Cardiac ventricle fibroblast (primary cell): ENCODE measurements around the genes PTPN1 and RIPOR3.

- RAMPAGE, long total RNA: no peak
Observed at GRCh38 chr20:49913302-49914162, 1.8 kb downstream of the SPATA2 start.

DNA sequence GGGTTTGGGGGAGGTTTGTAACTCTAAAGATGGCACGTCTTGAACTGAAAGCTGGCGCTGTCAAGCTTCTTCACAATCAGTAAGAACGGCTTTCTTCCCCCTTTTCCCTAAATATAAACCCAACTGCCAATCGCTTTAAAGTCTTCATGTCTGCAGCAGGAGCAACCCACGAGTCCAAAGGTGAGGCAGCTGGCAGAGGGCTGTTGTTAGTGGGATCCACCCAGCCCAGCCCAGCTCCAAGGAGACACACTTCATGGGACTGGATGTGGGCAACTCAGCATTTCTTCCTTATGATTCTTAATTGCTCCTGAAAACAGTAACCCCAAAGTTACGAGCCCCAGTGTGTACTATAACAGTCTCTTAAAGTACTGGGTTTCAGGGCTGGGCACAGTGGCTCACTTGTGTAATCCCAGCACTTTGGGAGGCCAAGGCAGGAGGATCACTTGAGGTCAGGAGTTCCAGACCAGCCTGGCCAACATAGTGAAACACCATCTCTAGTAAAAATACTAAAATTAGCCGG is 8.2 kb upstream of the SPATA2 start:
- RAMPAGE, long total RNA: no peak

DNA sequence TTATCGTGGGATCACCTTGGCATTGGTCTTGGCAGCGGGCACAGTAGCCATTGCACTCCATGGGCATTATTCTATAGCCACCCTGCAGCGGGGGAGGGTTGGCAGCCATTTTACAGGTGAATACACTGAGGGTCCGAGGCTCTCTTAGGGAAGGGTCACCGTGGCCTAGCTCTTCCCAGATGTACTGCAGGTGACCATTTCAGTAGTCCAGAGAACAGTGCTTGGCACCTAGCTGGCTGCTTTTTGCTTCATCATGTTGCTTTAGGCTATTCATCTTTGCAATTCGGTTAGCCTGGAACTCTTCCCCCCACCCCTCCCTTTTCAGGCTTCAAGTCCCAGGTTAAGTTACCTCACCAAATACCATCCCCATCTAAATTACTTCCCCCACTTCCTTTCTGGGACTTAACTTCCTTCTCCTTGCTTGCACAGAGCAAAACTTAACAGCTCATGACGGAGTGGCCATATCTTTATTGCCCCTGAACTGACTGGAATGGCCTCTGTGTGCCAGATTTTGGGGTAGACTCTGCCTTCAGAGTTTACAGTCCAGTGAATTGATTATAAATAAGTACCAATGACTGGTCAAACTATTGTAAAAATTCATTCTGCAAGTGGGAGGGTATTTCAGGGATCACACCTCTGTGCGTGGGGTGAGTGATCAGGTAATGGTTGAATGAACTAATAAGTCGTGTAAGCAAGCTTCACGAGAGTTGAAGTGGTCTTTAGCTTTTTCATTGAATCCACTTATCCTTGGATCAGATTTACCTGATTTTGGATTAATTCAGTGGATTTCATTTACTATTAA is 1.4 kb downstream of the RNF114 start:
- RAMPAGE, long total RNA: no peak

GRCh38 chr20:49987660-49988451 is 5.1 kb downstream of the SNAI1 start:
- RAMPAGE, long total RNA: no peak

DNA sequence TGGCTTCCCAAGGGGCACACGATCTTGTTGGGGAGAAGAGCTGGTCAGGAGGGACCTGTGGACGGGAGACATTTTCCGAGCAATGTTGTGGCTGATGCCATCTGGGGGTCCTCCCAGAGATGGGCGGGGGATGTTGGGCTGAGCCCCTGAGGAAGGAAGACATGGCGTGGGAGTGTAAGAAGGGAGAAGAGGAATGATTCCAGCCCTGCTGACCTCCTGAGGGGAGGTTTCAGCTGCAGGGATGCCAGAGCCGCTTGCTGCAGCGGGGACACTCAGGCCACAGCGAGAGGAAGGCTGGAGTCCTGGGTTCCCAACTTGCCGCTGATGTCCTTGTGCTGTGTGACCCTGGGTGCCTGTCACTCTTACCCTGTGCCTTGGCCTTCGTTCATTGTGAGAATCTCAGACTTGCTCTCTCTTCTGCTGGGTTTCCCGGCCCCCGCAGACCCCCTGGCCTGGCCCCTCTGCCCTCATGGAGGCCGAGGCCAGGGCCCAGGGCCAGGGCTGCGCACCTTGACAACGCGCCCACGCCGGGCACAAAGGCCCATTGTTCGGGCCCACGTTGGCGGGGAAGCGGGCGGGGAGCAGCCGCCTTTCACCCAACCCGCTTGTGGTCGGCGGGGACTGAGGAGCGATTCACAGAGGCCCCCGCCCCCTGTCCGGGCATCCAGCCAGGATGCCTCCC is 52.2 kb downstream of the CEBPB start:
- RAMPAGE, long total RNA: no peak

DNA sequence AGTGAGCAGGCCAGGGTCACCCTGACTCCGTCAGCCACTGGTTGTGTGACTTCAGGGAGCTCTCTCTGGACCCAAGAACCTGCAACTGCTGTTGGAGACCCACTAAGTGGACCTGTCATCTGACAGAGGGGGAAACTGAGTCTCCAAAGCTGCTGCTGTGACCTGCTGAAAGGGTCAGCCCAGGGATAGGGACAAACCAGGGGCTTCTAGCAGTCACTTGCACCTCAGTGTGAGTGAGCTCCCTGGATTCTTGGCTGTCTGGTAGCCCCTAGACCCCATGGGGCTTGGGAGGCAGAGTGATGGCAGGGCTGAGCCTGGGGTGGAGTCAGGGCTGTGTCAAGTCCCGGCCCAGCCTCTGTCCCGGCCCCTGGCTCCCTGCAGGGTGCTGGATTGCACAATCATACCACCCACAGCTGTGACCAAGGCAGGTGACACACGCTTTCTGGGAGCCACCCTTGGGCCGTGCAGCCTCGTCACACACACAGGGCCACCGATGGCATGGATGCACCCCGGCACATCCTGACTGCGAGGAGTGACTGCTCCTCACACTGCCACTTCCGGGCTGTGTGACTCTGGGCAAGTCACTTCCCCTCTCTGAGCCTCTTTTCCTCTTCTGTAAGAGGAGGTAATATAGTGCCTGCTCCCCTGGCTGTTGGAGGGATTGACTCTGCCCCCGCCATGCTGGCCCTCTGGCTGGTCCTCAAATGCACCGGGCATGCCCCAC is 93.2 kb downstream of the CEBPB start:
- RAMPAGE, long total RNA: no peak

DNA sequence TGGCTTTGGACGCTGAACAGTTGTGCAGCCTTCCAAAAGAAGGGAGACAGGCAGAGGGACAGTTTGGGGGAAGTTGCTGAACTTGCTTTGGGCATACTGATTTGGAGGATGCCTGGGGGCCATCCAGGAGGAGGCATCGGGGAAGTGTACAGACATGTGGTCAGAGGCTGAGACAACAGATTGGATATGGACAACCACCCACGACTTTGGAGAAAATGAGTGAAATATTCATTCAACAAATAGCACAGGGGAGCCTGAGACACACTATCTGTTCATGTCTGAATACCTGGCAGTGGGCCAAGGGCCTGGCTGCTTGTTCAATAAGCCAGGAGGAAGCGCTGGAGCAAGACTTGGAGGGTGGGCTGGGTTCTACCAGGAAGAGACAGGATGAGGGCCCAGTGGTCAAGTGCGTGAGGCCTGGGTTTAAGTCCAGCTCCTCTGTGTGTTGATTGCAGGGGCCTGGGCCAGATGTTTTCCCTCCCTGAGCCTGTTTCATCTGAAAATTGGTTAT is 113.3 kb downstream of the CEBPB start:
- RAMPAGE, long total RNA: no peak

DNA sequence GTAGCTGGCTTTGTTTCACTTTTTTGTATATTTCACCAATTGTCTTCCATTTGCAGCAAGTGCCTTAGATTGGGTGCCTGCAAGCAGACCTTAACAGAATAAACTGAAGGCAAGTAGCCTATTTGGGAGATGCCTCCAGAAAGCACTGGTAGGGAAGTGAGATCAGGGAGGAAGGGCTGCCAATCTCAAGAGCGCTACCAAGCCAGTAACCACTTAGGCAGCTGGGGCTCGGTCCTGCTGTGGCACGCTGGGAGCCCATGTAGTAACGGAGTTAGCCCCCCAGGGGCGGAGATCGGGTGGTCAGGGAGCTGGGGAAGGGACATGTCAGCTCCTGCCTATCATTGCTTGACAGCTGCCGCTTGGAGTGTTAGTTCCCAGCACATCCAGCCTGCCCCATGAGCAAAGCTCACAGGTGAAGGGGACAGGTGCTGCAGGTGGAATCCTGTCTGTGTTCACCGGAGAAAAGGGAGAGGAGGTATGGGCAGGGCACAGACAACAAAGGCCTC is 127.0 kb downstream of the CEBPB start:
- RAMPAGE, long total RNA: no peak

GRCh38 chr20:50368684-50369308 is 141.4 kb upstream of the PTPN1 start:
- RAMPAGE, long total RNA: no peak

DNA sequence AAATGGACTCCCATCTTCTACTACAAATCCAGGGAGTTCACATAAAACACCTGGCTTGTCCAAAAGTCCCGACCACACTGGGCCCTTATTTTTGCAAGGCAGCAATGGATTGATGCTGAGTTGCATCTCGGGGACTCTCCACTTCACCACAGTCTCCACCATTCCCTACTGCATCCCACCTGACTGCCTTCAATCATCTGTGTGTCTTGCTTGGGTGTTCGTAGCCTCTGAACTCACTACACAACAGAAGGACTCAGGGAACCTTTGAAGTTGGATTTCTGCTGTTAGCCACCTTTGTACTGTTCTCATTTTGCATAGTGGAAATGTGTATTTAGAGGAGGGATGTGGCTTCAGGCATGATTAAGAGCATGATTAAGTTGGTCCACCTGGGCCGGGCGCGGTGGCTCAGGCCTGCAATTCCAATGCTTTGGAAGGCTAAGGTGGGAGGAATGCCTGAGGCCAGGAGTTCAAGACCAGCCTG is 121.5 kb upstream of the PTPN1 start:
- RAMPAGE, long total RNA: no peak

DNA sequence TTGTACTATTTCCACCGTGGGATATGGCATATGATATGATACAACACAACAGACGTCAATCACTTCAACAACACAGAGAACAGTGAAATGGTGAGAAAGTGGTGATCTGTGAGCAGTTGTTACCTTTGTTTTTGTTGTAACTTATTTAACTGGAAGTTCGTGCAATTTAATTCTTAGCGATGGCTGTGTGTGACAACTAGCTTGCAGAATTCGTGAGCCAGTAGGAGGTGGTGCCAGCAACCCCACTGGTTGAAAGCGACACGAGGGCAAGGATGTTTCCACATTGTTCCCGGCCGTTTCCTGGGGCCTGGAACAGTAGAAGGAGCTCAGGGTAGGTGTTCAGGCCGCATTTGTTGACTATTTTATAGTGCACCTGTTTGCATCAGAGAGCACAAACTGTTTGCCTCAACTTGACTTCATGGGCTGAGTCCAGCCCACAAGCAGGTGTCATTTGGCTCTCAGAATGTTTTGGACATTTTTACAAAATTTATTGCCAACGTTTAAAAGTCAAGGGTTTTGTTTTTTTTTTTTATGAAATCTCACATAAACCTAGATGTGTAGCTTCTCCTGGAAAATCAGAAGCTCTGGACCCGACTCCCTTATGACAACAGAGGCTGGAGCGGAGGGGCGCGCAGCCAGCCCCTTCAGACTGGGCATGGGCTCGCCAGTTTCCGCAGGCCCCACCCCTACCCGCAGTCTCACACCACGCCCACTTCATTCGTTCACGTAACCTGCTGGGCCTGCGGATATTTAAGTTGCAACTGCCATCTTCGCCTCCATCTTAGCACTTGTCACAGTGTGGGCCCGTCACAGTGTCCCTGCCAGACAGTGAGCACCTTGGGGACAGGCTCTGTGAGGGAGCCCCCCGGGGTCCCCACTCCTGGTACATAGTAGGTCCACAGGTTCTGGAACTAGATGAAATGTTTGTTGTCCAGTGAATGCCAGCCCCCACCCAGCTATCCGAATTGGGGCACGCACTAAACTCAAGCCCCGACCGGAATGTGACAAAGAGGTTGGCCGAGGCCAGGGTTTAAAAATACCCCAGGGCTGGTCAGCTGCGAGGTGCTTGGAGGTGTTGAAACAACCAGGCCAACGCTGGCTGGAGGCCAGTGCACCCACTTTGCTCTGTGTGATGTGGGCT is 111.8 kb upstream of the PTPN1 start:
- RAMPAGE, long total RNA: no peak

GRCh38 chr20:50470369-50470843 is 39.8 kb upstream of the PTPN1 start:
- RAMPAGE, long total RNA: no peak

DNA sequence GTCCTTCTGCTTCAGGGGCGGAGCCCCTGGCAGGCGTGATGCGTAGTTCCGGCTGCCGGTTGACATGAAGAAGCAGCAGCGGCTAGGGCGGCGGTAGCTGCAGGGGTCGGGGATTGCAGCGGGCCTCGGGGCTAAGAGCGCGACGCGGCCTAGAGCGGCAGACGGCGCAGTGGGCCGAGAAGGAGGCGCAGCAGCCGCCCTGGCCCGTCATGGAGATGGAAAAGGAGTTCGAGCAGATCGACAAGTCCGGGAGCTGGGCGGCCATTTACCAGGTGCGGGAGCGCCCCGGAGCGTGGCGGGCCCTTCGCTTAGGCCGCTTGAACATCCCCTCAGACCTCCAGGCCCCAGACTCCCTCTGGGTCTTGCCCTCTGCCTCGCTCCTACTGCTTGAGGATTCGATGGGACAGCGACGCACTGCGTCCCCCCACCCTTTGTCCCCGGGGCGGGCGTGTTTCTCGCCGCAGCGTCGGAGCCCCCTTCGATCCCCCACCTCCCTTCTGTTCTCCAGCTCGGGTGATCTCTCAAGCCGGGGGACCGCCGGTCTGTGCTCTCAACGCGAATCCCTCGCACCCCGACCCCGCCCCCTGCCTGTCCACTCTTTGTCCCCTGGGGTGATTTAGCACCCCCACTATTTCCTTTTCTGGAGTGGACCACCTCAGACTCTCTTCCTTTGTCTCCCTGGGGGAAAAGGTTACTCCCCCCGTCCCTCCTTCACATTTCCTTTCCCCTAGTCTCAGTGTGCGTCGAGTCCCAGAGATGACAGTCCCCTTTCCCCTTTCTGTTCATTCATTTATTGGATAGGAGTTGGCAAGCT is at the start of gene PTPN1:
PTPN1 (plus strand) TSS at position 65 of the 814 bp plus-strand sequence.
- RAMPAGE, long total RNA: no peak

- RAMPAGE, long total RNA: no peak
Observed at GRCh38 chr20:50520540-50521281, 10.5 kb downstream of the PTPN1 start.

DNA sequence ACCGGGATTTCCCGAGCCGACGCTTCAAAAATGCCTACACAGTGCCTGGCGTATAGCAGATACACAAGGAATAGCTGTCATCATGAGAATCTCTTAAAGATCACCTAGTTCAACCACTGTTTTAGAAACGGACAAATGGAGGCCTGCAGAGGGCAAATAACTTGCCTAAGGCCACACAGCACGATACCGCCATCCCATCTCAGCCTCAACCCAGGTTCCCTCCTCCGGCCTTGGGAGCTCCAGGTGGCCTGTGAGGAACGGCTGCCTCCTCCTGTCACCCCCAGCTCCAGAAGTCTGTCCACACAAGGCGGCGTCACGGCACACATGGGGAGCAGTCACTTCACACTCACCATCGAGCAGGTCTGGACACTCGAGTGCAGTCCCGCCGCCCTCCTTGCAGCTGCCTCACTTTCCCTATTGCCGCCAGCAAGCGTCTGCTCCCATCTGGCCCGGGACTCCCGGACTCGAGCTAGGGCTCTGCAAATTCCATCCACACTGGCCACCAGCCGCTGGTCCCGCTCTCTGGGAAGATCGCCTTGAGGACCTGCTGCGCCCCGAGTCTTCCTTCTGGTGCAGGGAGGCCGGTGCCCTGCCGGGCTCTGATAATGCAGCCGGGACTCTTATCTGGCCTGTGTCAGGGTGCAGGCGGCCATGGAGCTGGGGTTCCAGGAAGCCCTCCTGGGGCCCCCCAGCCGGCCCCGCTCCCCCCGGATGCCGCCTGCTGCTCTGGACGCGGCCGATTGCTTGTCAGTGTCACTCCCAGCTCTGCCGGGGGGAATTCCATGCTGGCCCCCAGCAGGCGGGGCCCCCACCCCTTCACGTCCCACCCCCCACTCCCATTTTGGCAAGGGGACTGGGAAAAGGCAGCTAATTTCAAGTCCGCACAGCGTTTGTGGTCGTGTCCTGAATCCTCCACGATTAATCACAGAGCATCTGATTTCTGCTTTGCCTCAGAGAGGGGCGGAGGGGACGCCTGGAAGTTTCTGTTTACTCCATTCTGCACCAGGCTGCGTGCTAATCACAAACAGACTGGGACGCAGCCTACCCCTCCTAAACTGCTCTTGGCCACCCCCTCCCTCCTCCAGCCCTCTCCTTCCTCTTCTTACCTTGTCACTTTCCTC is at the start of gene RIPOR3:
RIPOR3 (minus strand) TSS at position 767 of the 1,121 bp plus-strand sequence.
- RAMPAGE, long total RNA: no peak

DNA sequence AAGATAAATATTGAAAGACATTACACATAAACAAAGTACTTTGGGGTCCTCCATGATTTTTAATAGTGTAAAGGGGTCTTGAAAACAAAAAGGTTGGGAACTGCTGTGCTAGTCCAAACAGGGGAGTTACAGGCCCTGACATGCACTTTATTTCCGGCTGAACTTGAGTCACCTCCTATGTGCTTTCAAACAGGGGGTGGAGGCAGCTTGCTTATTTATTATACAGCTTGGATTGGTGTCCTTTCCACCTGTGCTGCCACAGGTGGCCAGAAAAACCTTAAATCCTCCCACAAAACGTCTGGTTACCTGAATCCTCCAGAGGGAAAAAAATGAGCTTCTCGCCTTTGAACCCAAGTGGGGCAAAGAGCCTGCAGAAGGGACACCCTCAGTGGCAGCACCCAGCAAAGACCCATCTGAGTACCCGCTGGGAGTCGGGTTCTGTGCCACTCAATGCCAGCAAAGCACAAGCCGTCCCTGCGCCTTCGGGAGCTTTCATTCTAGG is 1.7 kb upstream of the PARD6B start:
- RAMPAGE, long total RNA: no peak

DNA sequence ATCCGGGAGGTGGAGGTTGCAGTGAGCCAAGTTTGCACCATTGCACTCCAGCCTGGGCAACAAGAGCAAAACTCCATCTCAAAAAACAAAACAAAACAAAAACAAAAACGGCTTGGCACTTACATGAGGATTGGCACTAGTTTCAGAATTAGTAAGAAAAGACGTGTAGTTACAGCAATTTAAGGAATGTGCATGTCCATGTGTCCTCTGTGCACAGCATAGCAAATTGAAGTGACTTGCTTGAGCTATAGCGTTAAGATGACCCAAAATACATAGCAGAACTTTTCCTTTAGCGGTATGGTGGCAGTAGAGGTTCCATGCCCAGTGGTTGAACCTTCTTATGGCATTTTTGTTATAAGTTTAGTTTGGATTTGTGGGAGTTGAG is 2.0 kb downstream of the PARD6B start:
- RAMPAGE, long total RNA: no peak

- RAMPAGE, long total RNA: no peak
Observed at GRCh38 chr20:50737269-50737920, 6.0 kb downstream of the PARD6B start.

DNA sequence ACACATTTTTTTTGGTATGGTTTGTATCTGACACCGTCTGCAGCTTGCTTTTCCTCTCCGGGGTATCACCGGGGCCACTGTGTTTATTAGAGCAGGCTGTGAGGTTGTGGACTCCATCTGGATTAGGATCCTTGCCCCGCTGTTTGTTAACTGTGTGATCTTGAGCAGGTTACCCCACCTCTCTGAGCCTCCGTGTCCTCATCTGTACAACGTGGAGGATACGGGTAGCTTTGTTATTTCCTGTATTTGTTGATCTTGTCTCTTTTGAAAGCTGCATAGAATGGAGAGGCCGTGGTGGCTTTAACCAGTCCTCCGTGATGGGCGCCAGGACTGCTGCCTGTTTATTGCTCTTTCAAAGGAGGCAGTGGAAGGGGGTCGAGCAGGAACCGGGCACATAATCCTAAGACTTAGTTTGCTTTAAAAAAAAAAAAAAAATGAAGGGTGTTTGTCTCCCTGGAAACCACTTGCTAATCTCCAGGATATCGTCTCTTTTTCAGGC is 22.9 kb downstream of the BCAS4 start:
- RAMPAGE, long total RNA: no peak

- RAMPAGE, long total RNA: no peak
Observed at GRCh38 chr20:50821190-50821670, 26.4 kb downstream of the BCAS4 start.